ENCODE results near the genes ARFGAP2, MYBPC3, OR4C11 and OR5D13.

DNA sequence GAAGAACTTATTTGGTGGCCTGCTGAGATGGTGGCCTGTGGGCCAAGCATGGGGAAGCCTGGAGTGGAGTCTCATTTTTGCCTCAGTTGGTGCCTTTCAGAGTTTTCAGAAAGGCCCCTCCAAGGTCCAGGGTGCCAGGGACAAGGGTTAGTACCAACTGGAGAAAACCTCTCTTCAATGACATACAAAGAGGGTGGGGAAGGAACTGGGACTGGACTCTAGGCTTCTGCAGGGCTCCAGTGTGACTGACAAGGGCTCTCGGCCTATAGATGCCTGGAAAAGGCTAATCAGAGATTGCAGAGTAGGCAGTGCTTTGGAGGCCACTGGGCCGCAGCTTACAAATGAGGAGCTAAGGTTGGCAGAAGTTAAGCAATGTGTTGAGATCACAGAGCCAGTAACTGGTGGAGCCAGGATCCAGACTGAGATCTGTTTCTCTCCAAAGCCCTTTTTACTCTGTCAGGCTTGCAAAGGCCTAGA lies 7.5 kb upstream of the DGKZ start:
- RRBS = no CpG with 5 or more reads among the region's 2 CpGs

DNA sequence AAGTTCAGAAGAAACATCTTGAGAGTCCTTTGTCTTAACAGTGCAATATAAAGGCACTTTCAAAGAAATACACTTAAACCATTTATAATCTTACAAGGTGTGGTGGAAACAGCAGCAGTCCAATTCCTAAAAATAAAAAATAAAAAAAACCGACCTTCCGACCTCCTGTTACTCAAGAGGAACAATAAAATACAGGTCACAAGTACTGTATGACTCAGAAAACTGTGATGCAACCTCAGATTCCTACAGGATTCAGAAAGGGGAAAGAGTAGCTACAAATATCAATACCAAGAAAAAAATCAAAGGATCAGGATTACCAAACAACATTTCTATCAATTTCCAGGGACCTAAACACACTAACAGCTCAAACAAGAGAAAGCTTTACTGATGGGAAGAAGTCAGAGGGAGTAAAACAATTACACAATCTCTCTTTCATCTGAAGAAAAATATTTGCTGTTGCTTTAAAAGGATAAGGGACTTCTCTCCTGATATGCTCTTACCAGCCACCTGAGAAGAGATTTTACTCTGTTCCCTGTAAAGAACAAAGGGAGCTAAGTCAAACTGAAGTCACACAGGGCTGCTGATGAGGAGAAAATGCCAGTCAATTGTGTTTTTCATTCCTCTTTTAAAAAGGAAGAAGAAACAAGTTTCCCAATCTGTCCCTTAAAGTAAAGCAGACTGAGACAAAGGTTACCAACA lies 39.5 kb downstream of the AMBRA1 start:
- RRBS = no CpG with 5 or more reads among the region's 2 CpGs

DNA sequence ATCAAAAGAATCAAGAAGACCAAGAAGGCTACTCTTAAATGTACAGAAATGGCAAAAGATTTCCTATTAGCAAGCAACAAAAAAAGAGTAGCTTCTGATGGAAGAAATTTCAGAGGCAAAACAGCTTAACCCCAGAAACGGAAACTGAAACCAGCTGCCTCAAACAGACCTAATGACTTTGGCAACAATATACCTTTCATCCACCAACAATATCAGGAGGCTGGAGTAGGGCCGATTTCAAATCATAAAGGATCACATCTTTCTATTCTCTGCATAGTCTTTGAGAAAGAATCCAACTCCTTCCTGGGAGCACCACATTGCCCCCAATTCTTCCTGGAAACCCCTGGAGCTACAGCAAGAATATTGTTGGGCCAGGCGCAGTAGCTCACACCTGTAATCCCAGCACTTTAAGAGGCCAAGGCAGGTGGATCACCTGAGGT lies 33.1 kb downstream of the AMBRA1 start:
- RRBS = no CpG with 5 or more reads among the region's 3 CpGs

DNA sequence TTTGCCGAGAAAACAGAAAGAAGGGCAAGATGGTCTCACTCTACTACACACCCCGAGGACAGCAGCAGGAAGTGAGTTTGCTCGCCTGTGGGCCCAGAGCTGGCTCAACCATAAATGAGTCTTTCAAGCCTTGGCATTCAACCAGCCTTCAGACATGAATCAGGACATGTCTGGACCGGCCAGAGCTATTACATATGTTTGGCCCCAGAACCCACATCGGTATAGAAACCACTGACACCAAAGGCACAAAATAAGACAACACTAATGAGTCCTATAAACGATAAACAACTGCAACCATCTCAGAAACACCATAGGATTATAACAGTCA lies 12.9 kb downstream of the ARHGAP1 start:
- RRBS = no CpG with 5 or more reads among the region's 6 CpGs

DNA sequence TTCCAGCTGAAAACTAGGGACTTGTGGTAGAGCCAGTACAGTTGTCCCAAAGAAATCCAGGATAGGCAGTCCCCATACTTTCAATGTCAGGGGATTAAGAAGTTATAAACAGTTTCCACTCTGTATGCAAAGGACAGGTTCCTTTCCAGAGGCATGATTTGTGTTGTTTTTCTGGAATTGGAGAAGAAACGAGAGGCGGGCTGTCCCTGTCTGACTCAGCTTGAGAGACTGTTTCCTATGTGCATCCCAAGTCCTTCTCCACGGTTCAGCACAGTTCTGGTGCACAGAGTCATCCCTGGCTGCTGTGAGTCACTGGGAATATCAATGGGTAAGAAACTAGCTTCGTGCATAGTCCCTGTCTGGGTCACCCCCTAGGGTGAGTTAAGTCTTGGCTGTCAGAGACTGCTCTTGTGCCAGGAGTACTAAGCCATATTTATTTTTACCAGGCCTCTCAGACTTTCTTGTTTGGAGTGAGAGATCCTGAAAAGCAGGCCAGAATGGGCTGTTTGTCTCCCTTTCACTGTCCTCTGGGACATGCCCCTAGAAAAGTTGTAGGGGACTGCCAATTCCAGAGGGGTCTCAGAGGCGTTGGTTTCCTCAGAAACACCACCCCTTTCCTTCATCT lies 2.4 kb upstream of the LRP4 start:
- RRBS = no CpG with 5 or more reads among the region's 5 CpGs

- RRBS = no CpG with 5 or more reads among the region's 2 CpGs
Observed at GRCh38 chr11:47085847-47086100, 90.9 kb downstream of the ARFGAP2 start.

- RRBS = 3% methylated on average over 8 of the region's 21 CpGs
Observed at GRCh38 chr11:47176808-47177021, at the start of gene ARFGAP2. Gene ARFGAP2 (minus strand): TSS chr11:47176879.

GRCh38 chr11:47177022-47177919 lies 592 bp upstream of the ARFGAP2 start:
- RRBS = 2% methylated on average over 9 of the region's 54 CpGs

DNA sequence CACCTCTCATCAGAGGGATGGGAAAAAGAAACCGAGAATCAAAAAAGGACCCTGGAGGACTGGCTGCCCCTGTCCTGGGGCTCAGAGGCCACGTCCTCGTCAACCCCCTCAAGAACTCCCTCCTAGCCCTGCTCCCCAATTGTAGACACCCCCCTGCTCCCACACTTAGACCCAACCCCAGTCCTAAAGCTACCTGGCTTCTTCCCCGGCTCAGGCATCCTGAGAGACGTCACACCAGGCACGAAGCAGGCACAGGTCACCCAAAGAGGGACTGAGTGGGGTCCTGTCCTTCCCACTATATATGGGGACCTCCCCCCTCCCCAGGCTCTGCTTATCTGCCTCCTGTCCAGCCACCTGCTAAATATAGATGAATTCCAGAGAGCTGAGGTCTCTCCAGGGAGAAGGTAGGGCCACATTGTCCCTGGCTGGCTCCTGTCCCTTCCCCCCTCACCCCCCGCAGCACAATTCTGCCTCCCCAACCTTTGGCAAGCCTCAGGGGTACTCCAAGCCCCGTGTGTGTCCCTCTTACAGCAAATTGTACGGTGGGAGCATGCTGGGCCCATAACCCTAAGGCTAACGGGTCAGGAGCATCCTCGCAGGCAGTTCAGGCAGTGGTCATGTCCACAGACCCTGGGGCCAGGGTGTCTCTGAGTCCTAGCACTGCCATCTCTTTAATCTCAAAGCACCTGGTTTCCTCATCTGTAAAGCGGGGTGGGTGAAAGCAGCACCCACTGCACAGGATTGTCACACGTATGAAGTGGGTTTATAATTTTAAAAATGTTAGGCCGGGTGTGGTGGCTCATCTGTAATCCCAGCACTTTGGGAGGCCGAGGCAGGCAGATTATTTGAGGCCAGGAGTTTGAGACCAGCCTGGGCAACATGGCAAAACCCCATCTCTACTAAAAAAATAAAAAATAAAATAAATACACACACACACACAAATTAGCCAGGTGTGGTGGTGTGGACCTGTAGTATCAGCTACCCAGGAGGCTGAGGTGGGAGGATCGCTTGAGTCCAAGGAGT lies at the start of gene MYBPC3:
Gene MYBPC3, minus strand, starts transcription at position 273 of the 1,023 bp plus-strand sequence.
- RRBS = no CpG with 5 or more reads among the region's 16 CpGs

GRCh38 chr11:47415021-47415957 lies 6.9 kb downstream of the SLC39A13 start:
- RRBS = 60% methylated on average over 6 of the region's 33 CpGs

GRCh38 chr11:47431396-47431796 lies 5.2 kb upstream of the PSMC3 start:
- RRBS = no CpG with 5 or more reads among the region's 2 CpGs

DNA sequence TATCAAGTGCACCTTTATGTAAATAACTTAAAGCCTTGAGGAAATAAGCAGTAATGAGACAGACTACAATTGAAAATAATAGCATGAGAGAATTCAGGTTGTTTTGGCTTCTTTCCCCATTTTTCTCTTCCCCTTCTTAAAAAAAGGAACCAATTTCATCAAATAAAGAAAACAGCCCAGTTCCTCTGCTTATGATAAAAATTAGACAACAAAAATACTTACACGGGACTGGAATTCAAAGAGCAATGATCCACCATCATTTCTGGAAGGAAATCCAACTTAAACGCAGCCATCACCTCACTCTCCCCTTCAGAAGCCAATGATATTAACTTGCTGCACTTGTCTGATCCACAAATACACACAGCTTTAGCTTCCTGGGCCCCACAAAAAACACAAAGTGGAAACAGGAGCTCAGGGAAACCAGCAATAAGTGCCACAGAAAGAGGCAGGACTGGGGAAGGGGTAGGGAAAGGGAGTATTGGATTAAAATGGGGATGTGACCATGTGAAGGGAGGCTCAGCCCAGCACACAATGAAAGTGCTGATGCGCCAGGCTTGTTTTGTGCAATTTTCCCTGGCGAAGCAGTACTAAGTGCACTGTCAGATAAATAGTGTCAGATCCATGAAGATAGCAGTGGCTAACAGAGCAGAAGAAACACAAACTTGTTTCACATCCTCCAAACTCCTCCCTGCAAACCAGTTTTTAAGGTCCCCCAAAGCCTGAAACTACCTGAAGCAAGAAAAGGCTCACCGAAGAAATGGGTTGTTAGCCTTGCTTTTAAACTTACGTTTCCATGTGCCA lies 50.5 kb upstream of the RAPSN start:
- RRBS = no CpG with 5 or more reads among the region's 6 CpGs

GRCh38 chr11:47863038-47863473 lies 14.9 kb upstream of the NUP160 start:
- RRBS = no CpG with 5 or more reads among the region's 3 CpGs

- RRBS = no CpG with 5 or more reads among the region's 2 CpGs
Observed at GRCh38 chr11:47865086-47865327, 16.9 kb upstream of the NUP160 start.

DNA sequence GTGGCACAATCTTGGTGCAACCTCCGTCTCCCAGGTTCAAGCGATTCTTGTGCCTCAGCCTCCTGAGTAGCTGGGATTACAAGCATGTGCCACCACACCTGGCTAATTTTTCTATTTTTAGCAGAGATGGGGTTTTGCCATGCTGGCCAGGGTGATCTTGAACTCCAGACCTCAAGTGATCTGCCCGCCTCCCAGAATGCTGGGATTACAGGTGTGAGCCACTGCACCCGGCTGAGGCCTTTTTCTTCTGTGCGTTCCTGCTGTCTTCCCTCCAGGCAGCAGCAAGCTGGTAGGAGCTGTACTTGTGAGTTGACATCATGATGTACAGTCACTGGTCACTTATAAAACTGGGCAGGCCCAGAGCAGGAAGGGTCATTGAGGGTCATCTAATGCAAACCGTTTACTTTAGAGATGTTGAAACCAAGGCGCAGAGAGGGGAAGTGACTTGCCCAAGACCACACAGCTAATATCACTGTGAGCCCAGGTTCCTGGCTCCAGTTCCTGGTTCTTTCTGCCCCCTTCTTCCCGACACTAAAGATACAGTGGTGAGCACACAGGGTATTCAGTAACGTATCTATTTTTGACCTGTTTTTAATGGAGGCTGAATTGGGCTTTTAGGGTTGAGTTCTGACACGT lies 27.2 kb downstream of the PTPRJ start:
- RRBS = no CpG with 5 or more reads among the region's 10 CpGs

GRCh38 chr11:48011742-48012261 lies 31.4 kb downstream of the PTPRJ start:
- RRBS = no CpG with 5 or more reads among the region's 7 CpGs

GRCh38 chr11:50169768-50170375 lies 187.5 kb upstream of the OR4C12 start:
- RRBS = no CpG with 5 or more reads among the region's 24 CpGs

- RRBS = no CpG with 5 or more reads among the region's 3 CpGs
Observed at GRCh38 chr11:55607489-55608013, at the start of gene OR4C11. Gene OR4C11 (minus strand): TSS chr11:55607645.

DNA sequence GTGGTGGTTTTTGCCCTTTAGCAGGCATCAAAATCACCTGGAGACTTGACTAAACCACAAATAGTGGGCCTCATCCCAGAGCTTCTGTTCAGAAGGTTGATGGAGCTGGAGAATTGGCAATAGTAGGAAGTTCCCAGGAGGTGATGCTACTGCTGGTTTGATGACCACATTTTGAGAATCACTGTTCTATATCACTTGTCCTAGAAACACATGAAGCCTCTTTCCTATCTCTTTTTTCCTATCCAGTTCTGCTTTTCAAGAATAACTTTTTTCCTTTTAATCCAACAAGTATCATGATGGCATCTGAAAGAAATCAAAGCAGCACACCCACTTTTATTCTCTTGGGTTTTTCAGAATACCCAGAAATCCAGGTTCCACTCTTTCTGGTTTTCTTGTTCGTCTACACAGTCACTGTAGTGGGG lies at the start of gene OR5D13:
Gene OR5D13, plus strand, starts transcription at position 294 of the 422 bp plus-strand sequence.
- RRBS = no CpG with 5 or more reads among the region's 1 CpG